H4 (cell line): Measurements from ENCODE around the gene XYLB.

- RAMPAGE, long total RNA, result no peak
Observed at GRCh38 chr3:38346276-38347115, at the start of gene XYLB. Gene XYLB (plus strand): TSS chr3:38346785.

GRCh38 chr3:38406605-38407067 is 47.1 kb upstream of the ACVR2B start:
- RAMPAGE, long total RNA, result no peak

- RAMPAGE, long total RNA, result no peak
Observed at GRCh38 chr3:38543384-38544049, 47.4 kb downstream of the EXOG start.

GRCh38 chr3:38633904-38634602 is 15.4 kb downstream of the SCN5A start:
- RAMPAGE, long total RNA, result no peak

GRCh38 chr3:38648077-38648917 is 1.2 kb downstream of the SCN5A start:
- RAMPAGE, long total RNA, result no peak

DNA sequence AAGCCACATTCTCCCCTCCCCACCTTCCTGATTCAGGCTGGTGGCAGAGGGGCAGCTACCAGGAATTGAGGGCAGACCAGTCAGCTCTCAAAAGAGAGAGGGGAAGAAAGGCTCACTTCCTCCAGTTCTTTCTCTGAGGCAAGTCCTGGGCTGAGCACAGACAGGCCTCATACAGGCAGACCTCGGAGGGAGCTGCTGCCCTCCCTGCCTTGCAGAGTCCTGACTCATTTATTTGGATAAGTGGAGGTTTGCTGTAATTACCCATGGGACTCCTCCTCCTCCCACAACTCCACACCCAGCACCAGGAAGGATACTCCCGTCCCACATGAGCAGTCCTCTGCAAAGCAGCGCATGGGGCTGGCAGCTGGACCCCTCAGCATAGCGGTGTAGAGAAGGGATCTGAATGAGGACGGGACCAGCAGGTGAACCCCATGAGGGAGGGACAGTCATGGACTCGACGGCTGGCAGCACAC is 13.4 kb upstream of the SCN10A start:
- RAMPAGE, long total RNA, result no peak

DNA sequence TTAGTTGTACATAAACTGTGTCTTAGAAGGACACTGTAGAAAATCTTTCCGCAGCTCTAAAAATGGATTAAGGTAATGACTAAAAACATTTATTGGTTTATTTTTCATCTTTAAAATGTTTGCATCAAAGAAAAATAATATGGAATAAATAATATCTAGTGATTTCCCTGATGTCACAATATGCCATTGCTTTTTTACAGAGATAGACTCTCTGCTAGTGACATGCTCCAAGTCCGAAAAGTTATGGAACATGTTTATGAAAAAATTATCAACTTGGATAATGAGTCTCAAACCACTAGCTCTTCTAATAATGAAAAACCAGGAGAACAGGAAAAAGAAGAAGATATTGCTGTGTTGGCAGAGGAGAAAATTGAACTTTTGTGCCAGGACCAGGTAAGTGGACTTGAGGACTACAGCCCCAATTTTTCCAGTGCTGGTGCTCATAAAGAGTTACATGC is 13.7 kb downstream of the GORASP1 start:
- RAMPAGE, long total RNA, result no peak

- RAMPAGE, long total RNA, result no peak
Observed at GRCh38 chr3:39108293-39108894, 914 bp downstream of the TTC21A start.

GRCh38 chr3:39125633-39126267 is 18.3 kb downstream of the TTC21A start:
- RAMPAGE, long total RNA, result no peak

GRCh38 chr3:39134595-39135003 is 18.8 kb downstream of the CSRNP1 start:
- RAMPAGE, long total RNA, result no peak

- RAMPAGE, long total RNA, result no peak
Observed at GRCh38 chr3:39135358-39135868, 18.0 kb downstream of the CSRNP1 start.

- RAMPAGE, long total RNA, result no peak
Observed at GRCh38 chr3:39180426-39181305, 11.7 kb downstream of the XIRP1 start.

DNA sequence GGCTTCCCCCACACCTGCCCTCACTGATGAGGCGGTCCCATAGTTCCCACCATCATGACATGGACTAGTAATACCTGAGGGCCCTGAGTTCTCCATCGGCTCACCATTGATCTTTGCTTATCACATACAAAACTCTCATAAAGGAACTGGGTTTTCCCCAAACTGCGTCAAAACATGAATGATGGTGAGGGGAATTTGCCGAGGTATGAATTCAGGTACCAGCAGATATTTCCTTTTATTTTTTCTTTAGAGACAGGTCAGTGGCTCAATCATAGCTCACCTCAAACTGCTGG is 1.5 kb upstream of the CCR8 start:
- RAMPAGE, long total RNA, result no peak

GRCh38 chr3:39411402-39412361 is 5.2 kb downstream of the RPSA start:
- RAMPAGE, long total RNA, result no peak

DNA sequence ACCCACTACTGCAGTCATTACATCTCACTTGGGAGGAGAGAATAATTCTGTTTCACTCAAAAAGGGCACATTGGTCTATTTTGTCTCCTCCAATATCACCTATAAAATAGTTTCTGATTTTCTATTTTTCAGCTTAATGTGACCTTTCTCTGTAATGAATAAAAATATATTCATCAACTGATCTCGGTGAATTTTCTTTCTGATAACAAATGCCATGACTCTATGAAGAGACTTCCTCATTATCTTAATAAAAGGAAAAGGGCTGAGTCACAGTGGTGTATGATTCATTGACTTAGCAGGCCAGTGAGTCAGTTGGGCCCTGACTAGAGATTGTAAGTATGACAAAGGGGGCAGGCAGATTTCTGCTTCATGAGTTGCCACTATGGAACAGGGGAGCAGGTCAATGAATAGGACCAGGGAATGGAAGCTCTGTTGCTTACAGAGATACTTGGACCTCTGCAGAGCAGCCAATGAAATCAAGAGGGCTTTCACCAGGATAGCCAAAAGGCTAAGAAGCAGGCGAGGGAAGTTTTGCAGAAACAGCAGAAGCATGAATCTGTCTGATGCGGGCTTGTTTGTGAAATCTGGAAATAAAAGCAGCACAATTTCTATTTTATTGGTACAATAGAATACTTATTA is 170.1 kb upstream of the MYRIP start:
- RAMPAGE, long total RNA, result no peak

GRCh38 chr3:40457712-40458367 is 701 bp downstream of the RPL14 start:
- RAMPAGE, long total RNA, result no peak

GRCh38 chr3:40690663-40691036 is 165.9 kb downstream of the ZNF621 start:
- RAMPAGE, long total RNA, result no peak

DNA sequence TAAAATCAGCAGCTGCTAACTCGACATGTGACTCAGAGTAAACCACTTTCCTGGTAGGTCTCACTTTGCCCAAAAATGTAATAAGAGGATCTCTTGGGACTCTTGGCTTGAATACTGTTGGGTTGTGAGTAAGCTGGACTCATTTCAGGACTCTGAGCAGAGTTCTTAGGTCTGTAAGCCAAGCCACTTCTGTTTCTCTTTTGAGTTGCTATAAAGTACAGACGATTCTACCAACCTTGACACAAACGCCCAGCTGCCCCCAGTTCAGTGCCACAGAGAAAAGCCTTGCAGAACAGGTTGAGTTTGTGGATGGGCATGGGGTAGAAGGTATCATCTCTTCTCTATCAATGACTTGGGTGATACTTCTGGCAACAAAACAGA is 241.2 kb downstream of the ZNF621 start:
- RAMPAGE, long total RNA, result no peak

- RAMPAGE, long total RNA, result no peak
Observed at GRCh38 chr3:40800415-40800840, 275.7 kb downstream of the ZNF621 start.

- RAMPAGE, long total RNA, result no peak
Observed at GRCh38 chr3:41202799-41203487, 3.6 kb downstream of the CTNNB1 start.